ENCODE results near the genes C11orf16 and SCUBE2.

DNA sequence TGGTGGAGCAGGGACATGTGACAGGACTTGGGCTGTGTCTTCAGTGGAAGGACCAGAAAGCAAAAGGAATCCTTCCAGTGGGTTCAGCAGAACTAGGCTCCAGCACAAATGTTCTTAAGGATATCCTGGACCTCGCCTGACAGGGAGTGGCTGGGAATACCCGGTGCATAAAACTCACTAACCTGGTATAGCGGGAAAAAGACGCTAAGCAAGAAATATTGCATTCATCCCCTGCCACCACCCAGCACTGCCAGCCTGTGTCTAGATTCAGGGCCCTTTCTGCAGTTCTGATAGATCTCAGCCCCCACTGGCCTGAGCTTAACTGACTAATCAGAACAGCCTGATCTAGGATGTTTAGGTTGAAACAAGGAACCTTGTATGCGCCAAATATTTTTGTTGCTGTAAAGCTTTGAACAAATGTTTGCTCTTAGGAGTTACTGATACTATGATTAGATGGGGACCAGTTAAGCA, 24.8 kb downstream of the PPFIBP2 start:
- PRO-cap: no peak
- RAMPAGE, long total RNA, 5 experiments: no peak in any of the 5 experiments
- RRBS: no CpG with 5 or more reads among the region's 5 CpGs

DNA sequence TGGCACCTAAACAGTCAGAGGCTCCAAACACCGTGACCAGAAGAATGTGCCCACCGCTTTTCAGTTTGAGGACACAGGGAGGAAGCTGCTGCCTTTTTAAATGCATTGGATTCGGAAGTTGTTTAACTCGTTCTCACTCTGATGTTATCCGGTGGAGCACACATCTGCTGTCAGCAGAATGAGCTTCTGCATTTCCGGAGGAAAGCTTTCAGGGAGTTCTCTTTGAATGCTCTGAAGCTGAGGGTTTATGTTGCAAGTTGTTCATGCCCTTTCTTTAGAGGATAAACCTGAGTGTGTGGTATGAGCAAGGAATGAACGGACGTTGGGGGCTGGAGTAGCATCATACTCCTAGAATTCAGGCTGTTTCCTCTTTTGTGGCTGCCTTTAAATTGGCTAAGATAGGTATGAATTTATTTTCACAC, 64.1 kb downstream of the PPFIBP2 start:
- PRO-cap: bidirectional peak, plus-strand start at position 63 of the sequence, minus-strand start at position 67 of the sequence
- RAMPAGE, long total RNA, 5 experiments: no peak in any of the 5 experiments
- RRBS: no CpG with 5 or more reads among the region's 8 CpGs

DNA sequence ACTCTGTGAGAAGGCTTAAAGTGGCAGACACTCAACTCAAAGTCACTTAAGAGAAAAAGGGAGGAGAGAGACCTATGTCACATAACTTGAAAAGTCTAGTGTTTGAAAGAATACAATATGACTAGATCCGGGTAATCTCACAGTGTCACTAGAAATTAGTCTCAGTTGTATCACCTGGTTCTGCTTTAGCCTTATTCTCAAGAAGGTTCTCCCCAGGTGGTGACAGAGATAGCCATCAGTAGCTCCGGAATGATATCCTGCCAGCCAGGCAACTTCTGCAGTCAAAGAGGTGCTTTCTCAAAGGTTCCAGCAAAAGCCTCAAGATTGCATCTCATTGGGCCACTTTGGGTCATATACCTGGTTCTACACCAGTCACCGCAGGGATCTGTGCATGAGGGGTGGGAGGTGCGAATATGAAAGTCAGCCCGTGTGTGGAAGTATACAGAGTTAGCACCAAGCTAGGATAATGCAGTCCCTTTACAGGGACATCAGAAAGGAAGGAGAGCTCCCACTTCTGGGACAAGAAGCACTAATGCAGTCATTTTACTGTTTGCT, 61.2 kb downstream of the CYB5R2 start:
- PRO-cap: no peak
- RAMPAGE, long total RNA, 5 experiments: no peak in any of the 5 experiments
- RRBS: 56% methylated on average over 2 of the region's 5 CpGs

GRCh38 chr11:7639390-7640097, 33.8 kb downstream of the CYB5R2 start:
- PRO-cap: unidirectional peak, plus-strand start at chr11:7639869
- RAMPAGE, long total RNA, 5 experiments: no peak in any of the 5 experiments
- RRBS: no CpG with 5 or more reads among the region's 9 CpGs

DNA sequence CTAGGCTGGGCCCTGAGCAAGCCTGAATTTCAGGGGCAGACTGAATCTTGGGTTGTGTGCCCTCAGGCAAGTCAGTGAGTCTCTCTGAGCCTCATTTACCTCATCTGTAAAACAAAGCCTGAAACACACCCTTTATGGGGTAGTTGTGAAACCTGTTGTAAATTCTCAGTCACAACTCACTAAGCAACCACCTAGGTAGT, 36.4 kb downstream of the LMO1 start:
- PRO-cap: no peak
- RAMPAGE, long total RNA, 5 experiments: no peak in any of the 5 experiments

GRCh38 chr11:8315206-8315530, 51.5 kb upstream of the LMO1 start:
- PRO-cap: no peak
- RAMPAGE, long total RNA, 5 experiments: no peak in any of the 5 experiments
- RRBS: 71% methylated on average over 5 of the region's 11 CpGs

GRCh38 chr11:8643766-8644254, 38.7 kb downstream of the TRIM66 start:
- PRO-cap: no peak
- RAMPAGE, long total RNA, 5 experiments: start-site peak on the minus strand in 1 of 5 experiments, at chr11:8643918-8644458 at its widest, 7 reads per replicate
- RRBS: no CpG with 5 or more reads among the region's 2 CpGs

- PRO-cap: no peak
- RAMPAGE, long total RNA, 5 experiments: no peak in any of the 5 experiments
- RRBS: no CpG with 5 or more reads among the region's 6 CpGs
Measured at GRCh38 chr11:8680651-8681167, 1.8 kb downstream of the TRIM66 start.

DNA sequence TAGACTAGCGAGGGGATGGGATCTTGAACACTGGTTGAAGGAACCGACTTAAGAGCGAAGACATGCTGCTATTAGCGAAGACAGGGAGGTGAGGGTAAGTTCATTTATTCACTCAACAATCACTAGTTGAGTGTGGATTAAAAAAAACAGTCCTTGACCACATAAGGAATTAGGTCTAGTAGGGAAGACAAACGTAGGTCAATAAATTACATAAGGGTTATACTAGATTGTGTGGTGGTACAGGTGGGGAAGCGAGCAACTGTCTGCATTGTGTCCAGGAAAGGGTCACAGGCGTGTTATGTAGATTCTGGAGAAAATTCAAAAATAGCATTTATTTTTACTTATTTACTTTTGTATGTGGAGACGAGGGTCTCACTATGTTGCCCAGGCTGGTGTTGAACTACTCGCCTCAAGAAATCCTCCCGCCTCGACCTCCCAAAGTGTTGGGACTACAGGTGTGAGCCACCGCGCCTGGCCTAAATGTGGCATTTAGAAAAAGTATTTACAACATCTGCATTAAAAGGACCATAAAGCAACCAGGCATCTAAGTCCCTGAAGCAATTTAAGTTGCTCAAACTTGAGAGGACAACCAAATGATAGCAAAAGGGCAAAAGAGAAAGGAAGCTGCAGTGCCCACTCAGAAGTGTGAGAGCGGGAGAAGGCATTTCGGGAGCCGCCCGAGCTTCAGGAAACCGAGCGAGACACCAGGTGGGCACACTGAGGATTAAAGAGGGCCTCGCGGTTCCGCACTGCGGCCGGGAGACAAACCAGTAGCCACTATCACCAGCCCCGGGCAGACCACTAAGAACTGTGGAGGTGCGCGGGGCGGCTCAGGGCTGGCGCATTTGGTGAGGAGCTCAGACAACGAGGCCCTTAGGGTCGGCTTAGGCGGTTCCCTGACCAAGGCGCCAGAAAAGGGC, 620 bp downstream of the TRIM66 start:
- PRO-cap: unidirectional peak, plus-strand start at position 640 of the sequence
- RAMPAGE, long total RNA, 5 experiments: no peak in any of the 5 experiments
- RRBS: no CpG with 5 or more reads among the region's 33 CpGs

DNA sequence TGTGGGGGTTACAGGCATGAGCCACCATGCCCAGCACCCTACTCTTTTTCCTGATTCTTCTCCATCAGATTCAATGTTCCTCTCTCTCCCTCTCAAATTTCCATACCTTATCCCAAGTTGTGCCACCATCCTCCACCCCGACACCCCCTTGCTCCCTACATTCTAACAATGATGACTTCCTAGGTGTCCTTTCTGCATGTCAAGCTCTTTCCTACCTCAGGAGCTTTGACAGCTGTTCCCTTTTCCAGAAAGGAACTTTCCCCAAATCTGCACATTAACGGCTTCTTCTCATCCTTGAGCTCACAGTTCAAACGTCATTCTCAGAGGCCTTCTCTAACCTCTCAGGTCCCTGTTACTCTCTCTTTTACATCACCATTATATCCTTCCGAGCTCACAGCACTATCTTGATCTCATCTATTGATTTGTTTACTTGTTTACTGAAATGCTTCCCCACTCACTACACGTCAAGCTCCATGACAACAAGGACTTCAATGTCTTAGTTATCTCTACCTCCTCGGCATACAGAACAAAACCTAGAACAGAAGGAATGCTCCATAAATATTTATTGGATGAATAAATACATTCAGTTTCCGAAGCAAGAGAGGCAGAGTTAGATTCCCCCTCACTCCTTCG, 12.6 kb downstream of the DENND2B start:
- PRO-cap: no peak
- RAMPAGE, long total RNA, 5 experiments: no peak in any of the 5 experiments
- RRBS: no CpG with 5 or more reads among the region's 8 CpGs

GRCh38 chr11:8932753-8933296, at the start of gene C11orf16:
TSS of gene C11orf16 (minus strand) at chr11:8932947.
- PRO-cap: no peak
- RAMPAGE, long total RNA, 5 experiments: no peak in any of the 5 experiments
- RRBS: no CpG with 5 or more reads among the region's 12 CpGs

- PRO-cap: no peak
- RAMPAGE, long total RNA, 5 experiments: no peak in any of the 5 experiments
- RRBS: 11% methylated on average over 63 of the region's 136 CpGs
Measured at GRCh38 chr11:9090609-9092069, at the start of gene SCUBE2. TSS of gene SCUBE2 (minus strand) at chr11:9091599.

- PRO-cap: no peak
- RAMPAGE, long total RNA, 5 experiments: start-site peak on the minus strand in 4 of 5 experiments, at chr11:9169867-9170789 at its widest, 6 to 16 reads per replicate
- RRBS: no CpG with 5 or more reads among the region's 6 CpGs
Measured at GRCh38 chr11:9169691-9170391, 78.4 kb upstream of the SCUBE2 start.

GRCh38 chr11:9308373-9308908, 6.0 kb downstream of the TMEM41B start:
- PRO-cap: no peak
- RAMPAGE, long total RNA, 5 experiments: start-site peak on the minus strand in 1 of 5 experiments, at chr11:9308610-9308671 at its widest, 9 reads per replicate
- RRBS: no CpG with 5 or more reads among the region's 1 CpG

DNA sequence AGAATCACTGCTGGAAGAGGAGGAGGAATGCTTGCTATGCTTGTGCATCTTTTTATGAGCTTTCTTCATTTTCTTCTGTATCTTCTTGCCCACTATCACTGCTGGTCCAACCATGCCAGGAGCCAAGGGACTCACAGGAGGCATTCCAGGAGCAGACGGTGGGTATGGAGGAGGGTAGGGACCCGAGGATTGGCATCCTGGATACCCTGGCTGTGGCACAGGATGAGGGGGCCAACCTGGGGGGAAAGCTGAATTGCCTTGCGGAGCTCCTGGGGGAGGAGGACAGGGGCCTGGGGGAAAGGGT, 3.2 kb downstream of the TMEM41B start:
- PRO-cap: no peak
- RAMPAGE, long total RNA, 5 experiments: no peak in any of the 5 experiments
- RRBS: no CpG with 5 or more reads among the region's 3 CpGs

DNA sequence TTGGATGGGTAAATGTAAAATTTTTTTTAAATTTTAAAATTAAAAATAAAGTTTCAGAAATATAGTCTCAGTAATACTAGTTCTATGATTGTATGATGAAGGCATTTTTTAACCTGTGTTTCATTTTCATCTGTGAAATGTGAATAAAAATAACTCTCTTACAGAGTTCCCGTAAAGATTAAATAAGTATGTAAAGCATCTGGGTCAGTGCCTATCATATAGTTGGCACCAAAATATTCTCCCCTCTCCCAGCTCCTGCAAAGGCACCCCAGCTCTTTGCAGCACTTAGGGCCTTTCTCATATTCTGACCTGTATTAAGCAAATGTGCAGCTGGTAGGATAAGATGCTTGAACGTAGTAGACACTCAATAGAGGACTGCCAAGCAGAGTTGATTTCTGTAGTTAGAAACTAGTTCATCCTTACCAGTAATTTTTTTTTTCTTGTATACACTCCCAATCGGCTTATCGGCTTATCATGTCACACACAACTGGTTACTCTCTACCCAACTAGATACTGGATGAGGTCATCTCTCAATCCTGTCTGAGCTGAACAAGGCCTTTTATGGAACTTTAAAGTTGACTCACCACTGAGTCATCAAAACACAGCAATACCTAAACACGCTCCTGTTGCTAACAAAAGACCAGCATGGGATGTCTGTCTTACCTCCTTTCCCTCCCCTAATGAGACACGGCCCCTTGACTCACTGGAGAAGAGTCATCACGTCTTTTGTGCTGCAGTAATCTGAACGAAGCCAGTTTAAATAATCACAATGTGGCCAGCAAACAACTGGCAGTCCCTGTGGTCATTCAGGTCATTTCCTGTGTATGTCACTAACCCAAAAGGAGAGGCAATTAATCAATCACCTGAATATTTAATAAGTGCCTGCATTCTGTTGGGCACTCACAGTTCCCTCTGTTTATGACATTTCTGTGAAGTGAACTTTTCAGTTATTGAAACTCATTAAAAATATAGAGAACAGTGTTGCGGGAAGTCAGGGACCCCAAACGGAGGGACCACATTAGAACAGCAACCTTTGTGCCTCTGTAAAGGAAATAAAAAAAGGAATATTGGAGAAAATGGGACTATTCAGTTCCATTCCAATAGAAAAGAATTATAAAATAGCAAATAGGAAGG, 7.5 kb upstream of the WEE1 start:
- PRO-cap: bidirectional peak, plus-strand start at position 688 of the sequence, minus-strand start at position 682 of the sequence
- RAMPAGE, long total RNA, 5 experiments: no peak in any of the 5 experiments
- RRBS: no CpG with 5 or more reads among the region's 10 CpGs

- PRO-cap: no peak
- RAMPAGE, long total RNA, 5 experiments: no peak in any of the 5 experiments
- RRBS: no CpG with 5 or more reads among the region's 16 CpGs
Measured at GRCh38 chr11:9576978-9578059, 3.8 kb downstream of the WEE1 start.

GRCh38 chr11:9615029-9615468, 41.6 kb downstream of the WEE1 start:
- PRO-cap: no peak
- RAMPAGE, long total RNA, 5 experiments: no peak in any of the 5 experiments
- RRBS: no CpG with 5 or more reads among the region's 3 CpGs

GRCh38 chr11:9662137-9662704, 1.7 kb upstream of the SWAP70 start:
- PRO-cap: no peak
- RAMPAGE, long total RNA, 5 experiments: no peak in any of the 5 experiments
- RRBS: no CpG with 5 or more reads among the region's 4 CpGs

- PRO-cap: no peak
- RAMPAGE, long total RNA, 5 experiments: start-site peak on the plus strand in 3 of 5 experiments, at chr11:9683108-9683371 at its widest, 5 to 12 reads per replicate
- RRBS: no CpG with 5 or more reads among the region's 5 CpGs
Measured at GRCh38 chr11:9682921-9683526, 19.1 kb downstream of the SWAP70 start.